ENCODE measurements around the genes TMED8, ISM2, SNW1, ADCK1 and NRXN3.

GRCh38 chr14:77033259-77033740 is 4.8 kb upstream of the IRF2BPL start:
- PRO-cap = bidirectional peak, plus-strand start at chr14:77033670, minus-strand start at chr14:77033324
- RRBS = under 1% methylated on average over 6 of the region's 28 CpGs

DNA sequence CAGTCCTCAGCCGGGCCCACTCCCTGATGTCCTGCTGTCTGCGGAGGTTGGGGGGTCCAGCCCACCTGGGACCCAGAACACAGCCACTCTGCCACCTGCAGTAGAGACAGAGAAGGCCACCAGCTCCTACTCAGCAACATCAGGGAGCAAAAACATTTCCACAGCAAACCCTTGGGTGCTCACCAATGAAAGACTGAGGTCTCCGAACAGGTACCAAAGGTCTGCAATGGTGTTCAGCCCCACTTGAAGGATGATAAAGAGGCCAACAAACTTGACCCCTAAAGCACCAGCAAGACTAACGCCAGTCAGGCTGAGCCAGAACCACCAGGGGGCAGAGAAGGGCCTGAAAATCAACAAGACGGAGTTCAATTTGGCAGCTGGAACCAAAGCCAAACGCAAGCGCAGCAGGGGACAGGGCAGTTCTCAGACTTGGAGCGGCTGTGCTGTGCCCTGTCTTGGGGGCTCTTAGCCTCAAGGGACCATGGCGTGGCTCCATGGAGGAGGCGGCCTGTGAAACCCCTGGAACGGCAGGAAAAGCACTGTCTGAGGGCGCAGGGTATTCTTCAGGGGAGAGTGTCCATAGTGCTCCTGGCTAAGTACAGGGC is 19.7 kb downstream of the POMT2 start:
- PRO-cap = no peak
- RRBS = no CpG with 5 or more reads among the region's 12 CpGs

DNA sequence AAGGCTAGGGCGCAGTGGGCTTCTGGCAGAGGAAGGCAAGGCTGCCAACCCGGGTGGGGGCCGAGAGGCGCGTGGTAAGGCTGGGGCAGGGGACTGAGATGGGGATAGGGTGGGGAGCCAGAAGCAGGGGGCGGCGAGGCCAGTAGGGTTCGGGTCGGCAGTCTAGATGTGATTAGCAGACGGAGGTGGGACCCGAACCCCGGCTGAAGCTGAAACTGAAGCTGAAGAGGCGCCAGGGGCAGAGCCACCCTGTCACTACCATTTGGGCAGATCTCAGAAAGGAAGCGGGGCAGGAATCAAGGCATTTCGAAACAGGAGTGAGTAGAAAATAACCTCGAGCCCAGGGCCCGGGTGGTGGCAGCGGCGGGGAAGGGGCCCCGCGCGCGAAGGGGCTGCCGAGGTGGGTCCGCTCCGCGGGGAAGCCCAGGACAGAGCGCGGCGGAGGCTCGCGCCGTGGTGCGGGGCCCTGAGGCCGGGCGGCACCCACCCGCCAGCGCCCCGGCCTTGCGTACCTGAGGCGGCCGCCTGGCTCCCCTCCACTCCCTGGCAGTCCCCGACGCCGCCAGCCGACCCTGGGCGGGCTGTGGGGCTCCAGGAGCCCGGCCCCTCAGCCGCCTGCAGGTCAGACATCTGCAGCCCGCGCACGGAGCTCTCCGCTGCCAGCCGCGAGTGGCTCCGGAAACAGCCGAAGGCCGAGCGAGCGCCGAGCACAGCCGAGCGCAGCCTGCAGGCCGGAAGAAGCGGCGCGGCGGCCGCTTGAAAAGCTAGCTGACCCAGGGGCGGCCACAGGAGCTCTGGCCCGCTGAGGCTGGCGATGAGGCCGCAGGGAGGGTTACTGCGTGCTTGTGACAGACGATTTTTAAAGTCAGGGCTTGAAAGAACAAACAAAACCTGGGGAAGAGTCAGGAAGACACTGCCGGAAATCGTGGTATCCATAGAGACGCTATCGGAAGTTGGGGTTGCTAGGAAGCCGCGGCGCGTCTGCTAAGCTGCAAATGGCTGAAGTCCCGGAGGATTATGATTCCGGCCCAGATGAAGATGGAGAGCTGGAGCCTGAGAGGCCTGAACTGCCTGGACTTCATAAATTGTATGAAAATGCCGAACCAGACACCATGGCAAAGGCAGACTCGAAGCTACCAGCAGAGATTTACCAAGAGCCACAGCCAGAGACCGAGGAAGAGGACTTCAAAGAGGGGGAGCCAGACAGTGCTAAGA is at the start of gene TMED8:
TSS of gene TMED8 (minus strand) at position 671 of the 1,215 bp plus-strand sequence.
- PRO-cap = bidirectional peak, plus-strand start at position 28 of the sequence, minus-strand start outside the sequence; bidirectional peak, plus-strand start at position 710 of the sequence, minus-strand start at position 671 of the sequence
- RRBS = under 1% methylated on average over 22 of the region's 88 CpGs

DNA sequence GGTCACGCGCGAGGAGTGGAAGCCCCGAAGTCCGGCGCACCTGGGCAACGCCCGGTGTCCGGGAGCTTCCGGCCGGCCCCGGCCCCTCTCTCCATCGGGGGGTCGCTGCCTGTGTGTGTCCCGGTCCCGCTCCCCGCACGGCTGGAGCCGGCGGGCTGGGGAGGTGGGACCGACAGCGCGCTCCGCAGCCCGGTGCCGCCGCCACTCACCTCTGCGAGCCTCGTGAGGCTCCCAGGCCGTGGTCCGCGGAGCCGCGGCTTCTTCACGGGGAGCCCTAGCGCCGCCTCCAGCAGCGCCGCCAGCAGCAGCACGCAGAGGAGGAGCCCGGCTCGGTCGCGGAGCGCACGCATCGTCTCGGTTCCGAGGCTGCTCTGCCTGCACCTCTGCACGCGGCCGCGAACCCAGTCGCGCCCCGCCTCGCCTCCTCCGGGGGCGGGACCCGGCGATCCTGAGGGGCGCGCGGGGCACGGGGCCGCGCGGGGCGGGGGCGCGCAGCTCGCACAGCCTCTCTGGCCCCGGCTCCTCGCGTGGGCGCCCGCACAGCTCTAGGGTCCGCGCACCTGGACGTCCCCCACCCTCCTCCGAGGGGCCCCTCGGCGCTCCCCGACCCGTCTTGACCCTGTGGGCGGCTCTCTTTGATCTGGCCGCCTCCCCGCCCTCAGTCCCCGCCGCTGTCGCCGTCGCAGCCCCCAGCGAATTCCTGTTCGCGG is at the start of gene ISM2:
TSS of gene ISM2 (minus strand) at position 373 of the 710 bp plus-strand sequence.
- PRO-cap = no peak
- RRBS = 57% methylated on average over 21 of the region's 96 CpGs

GRCh38 chr14:77641075-77641524 is 24.7 kb upstream of the SPTLC2 start:
- PRO-cap = no peak
- RRBS = 73% methylated on average over 3 of the region's 11 CpGs

- PRO-cap = no peak
- RRBS = no CpG with 5 or more reads among the region's 6 CpGs
Measured at GRCh38 chr14:77732444-77732750, 24.5 kb downstream of the SLIRP start.

- PRO-cap = bidirectional peak, plus-strand start at chr14:77760563, minus-strand start at chr14:77760454; bidirectional peak, plus-strand start at chr14:77760785, minus-strand start at chr14:77760760; bidirectional peak, plus-strand start at chr14:77761310, minus-strand start at chr14:77761156
- RRBS = under 1% methylated on average over 11 of the region's 72 CpGs
Measured at GRCh38 chr14:77760328-77761405, at the start of gene SNW1. Gene SNW1, minus strand, starts transcription at chr14:77761156.

- PRO-cap = bidirectional peak, plus-strand start at chr14:77800112, minus-strand start at chr14:77800020; bidirectional peak, plus-strand start at chr14:77800548, minus-strand start at chr14:77800319
- RRBS = under 1% methylated on average over 28 of the region's 68 CpGs
Measured at GRCh38 chr14:77799787-77800836, at the start of gene ADCK1. Gene ADCK1, plus strand, starts transcription at chr14:77800109.

DNA sequence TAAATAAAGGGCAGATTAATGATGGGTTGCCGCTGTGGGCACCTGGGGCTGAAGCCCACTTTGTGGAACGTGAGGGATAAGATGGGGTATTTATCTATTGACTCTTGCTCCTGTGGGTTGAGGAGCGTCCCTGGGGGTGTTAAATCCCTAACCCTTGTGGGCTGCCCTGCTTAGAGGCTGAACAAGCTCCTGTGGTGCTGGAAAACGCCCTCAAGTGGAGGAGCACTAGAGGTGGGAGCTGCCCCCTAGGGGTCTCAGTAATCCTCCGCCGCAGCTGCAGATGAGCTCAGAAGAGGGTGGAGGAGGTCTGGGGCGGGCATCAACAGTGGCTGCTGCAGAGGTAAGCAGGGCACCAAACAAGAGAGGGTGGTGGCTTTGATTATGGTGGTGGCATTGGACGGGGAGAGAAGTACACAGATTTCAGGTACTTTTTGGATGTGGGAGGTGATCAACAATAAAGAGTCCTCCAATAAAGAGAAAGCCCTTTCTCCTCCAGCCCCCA is 179.7 kb downstream of the ADCK1 start:
- PRO-cap = no peak
- RRBS = no CpG with 5 or more reads among the region's 8 CpGs

GRCh38 chr14:78170233-78170531 is at the start of gene NRXN3:
Gene NRXN3, plus strand, starts transcription at chr14:78170373.
- PRO-cap = no peak
- RRBS = no CpG with 5 or more reads among the region's 7 CpGs

GRCh38 chr14:78403102-78403787 is 233.1 kb downstream of the NRXN3 start:
- PRO-cap = no peak
- RRBS = no CpG with 5 or more reads among the region's 9 CpGs

DNA sequence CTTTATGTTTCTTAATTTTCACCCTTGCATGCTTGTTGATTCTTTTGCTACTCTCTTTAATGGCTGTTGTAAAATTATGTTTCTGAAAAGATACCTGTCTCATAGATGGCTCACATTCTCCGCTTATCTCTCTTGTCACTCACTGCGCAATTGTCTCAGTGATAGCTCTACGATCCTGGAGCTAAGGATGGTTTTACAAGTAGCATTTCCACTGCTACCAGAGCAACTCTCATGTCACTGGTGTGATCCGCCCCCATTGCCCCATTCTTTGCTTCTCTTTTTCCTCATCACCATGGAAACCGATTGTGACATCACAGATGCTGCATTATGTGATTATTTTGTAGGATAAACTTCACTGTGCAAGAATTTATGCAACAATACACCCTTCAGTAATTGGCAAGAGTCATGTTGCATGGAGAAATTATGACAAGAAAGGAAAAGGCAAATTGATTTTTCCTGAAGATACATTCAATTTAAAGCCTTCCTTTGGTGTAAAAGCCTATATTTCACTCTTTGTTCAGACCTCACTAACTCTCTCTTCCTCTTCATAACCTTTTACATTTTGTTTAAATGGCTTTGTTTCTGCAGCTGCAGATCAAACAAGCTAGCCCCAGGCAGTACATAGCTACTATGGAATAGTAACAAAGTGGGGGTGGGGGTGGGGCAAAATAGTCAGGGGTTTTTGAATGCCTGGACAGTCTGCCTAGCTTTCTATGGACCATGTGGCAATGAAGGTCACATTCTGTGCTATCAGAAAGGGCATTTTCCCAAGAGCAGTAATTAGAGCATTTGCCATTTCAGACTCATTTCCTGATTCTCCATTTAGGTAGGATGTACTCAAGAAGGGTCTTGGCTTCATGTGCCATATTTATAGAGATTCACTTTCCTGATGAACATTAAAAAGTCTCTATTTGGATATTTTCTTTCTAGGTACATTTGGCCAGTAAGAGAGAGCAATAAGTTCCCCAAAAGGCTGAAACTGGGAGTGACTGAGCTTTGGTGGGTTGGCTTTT is 539.9 kb downstream of the NRXN3 start:
- PRO-cap = no peak
- RRBS = no CpG with 5 or more reads among the region's 5 CpGs

DNA sequence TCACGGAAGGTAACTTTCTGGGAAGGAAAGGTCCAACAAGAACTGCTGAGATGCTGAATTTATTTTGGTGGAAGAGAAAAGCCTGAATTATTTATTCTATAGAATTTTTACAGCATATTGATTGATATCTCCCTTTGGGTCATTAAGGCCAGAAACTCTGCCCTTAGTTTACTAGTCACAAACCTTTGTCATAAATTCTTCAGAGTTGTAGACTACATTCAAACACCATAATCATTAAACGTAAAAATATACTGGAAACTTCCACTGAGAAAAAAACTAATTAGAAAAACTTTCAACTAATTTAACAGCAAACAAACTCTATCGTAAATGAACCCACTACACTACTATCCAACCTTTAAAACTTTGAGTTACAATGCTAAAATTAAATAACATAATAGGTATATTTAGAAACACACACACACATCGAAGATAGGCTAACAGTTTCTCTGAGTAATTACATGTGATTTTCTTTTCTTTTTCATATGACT is 55.9 kb upstream of the DIO2 start:
- PRO-cap = no peak
- RRBS = no CpG with 5 or more reads among the region's 4 CpGs

DNA sequence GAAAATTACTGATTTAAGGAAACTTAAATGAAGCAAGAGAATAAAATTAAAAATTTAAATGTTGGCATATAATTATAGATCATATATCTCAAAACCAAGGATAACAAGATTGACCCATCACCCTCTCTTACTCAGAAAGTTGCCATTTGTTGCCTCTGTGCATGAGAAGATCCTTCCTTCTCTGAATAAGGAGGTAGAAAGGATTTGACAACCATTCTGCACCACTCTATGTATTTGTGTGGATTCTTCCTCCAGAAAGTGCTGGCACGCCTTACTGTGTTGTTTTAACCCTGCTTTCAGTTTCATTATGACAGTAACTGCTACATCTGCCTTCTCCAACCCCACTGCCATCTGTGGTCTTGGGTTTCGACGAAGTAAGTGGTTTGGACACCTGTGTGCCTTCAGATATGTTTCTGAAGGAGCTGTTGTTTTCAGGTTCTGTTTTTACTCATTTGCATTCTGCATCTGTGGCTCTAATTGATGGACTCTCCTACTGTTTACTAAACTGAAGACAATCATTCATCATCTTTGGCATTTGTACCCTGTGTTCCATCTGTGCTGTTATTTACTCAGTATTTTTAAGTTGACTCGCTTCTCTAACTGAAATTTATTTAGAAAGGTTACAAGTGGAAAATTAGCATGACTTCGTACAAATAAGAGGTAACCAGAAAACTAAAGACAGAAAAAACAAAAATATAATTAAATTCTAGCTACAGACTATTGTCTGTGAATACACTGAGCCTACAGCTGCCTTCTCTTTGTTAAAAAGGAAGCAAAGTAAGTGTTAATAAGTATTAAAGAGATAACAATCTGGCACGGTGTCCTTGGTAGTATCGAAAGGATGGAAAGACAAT is 4.1 kb downstream of the TSHR start:
- PRO-cap = no peak
- RRBS = no CpG with 5 or more reads among the region's 7 CpGs

DNA sequence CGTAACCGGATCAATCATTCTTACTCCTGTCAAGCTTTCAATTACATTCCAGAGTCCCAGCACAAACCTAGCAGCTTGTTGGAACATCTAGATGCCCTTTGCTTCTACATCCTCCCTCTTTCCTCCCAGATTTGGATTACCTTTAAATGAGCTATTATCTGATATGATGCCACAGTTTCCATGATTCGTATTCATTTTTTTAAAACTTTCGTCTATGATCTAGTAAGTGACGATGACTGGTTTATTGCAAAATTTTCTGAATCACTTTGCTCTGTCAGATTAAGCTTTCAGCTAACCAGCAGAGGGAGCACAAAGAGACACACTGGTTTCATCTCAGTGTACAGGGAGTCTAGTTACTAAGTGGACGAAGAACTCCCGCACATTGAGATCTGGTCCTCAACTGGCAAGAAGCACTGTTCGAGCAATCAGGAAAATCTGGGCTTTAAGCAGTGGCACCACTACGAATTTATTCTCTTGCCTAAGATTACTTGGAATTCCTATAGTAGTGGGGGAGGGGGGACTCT is 40.8 kb downstream of the TSHR start:
- PRO-cap = no peak
- RRBS = no CpG with 5 or more reads among the region's 9 CpGs

DNA sequence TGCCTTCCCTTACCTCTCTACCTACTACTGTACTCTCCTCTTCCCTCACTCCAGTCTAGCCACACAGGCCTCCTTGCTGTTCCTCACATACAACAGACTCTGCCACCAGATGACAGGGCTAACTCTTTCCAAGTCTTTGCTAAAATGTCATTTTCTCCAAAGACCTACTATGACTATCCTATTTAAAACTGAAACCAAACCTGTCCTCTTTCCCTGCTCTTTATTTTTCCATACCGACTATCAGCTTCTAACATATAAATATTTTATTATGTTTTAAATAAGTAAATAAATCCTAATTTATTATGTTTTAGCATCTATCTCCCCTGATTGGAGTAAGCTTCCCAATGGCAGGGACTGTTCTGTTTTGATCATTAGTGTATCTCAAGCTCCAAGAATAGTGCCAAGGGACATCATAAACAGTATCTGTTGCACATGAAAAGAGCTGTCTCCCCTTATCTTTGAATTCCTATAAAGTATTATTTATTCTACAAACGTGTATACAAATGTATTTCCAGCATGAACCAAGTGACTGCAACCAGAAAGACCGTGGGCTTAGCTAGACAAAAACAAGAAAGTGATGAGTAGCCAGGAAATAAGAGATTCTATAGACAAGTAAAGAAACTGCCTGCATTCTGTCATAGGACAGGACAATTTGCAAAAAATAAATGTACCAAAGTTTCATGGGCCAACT is 37.8 kb downstream of the GTF2A1 start:
- PRO-cap = no peak
- RRBS = no CpG with 5 or more reads among the region's 3 CpGs

DNA sequence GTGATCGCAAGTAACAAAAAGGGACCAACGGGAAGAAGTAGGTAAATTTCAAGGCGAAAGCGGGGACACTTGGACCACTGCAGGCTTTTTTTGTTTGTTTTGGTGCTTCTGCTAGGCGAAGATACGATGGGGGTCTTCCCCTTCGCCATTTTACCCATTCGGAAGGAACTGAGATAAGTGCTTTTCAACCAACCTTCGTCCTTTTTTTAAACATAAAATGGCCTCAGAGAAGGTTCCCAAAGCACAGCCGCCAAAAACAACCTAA is 1.1 kb downstream of the GTF2A1 start:
- PRO-cap = no peak
- RRBS = no CpG with 5 or more reads among the region's 10 CpGs

DNA sequence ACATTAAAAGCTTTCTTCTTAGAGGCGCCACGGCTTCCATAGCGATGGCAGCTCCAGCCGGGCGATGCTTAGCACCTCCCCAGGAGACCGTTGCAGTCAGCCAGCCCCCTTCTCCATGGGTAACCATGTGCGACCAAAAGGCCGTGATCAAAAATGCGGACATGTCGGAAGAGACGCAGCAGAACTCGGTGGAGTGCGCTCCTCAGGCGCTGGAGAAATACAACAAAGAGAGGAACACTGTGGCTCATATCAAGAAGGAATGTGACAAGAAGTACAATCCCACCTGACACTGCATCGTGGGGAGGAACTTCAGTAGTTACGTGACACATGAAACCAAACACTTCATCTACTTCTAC is 12.7 kb upstream of the STON2 start:
- PRO-cap = no peak
- RRBS = no CpG with 5 or more reads among the region's 16 CpGs

GRCh38 chr14:81423488-81424053 is 23.4 kb upstream of the STON2 start:
- PRO-cap = no peak
- RRBS = no CpG with 5 or more reads among the region's 8 CpGs

GRCh38 chr14:81426852-81427958 is 27.1 kb upstream of the STON2 start:
- PRO-cap = no peak
- RRBS = 74% methylated on average over 4 of the region's 16 CpGs

Measured in MCF 10A (cell line).